Ishikawa (cell line): ENCODE results near the genes THRAP3, LSM10 and YRDC.

DNA sequence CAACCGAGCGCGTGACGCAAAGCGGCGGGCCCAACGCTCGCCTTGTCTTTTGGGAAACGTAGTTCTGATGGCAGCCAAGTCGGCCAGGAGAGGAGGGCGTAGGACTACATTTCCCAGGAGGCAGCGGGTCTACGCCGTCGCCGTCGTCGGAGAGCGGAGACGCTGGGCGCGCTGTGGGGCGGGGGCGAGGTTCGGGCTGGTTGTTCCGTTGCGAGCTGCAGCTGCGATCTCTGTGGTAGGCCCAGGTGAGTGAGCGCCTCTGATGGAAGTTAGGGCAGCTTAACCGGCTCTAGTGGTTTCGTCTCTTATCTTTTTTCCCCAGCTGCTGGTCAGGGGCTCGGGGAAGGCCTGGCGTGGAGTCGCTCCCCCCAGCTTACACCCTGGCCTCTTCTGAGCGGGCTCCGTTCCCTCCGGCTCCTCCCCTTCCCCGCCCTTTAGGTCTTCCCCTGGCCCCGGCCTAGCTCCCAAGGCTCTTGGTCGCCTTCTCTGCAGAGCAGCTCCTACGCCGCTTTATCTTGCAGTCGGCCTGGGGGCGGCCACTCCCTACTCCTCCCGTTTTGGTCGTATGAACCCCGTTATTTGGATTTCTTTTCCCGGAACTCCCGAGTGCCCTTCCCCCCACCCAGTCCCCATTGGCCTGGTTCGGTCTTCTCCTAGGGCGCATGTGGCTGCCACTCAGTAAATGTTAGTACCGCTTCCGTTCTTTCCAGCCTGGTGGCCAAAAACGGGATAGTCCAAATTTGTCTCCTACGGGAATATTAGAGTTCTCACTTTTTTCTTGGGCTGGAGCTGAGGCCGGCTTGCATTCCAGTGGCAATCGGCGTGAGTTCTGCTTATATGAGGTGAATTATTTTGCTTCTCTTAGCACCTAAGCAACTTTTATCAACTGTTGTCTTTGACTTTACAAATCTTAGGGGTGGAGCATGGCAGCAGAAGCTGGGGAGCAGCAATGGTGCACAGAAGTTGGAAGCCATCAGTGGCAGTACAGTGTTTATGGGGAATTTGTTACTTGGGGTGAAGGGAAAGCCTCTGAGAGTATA, at the start of gene THRAP3:
TSS of gene THRAP3 (plus strand) at position 183 of the 1,040 bp plus-strand sequence.
- RRBS: under 1% methylated on average over 8 of the region's 58 CpGs

GRCh38 chr1:36286356-36287483, 19.4 kb upstream of the SH3D21 start:
- RRBS: 96% methylated on average over 6 of the region's 33 CpGs

- RRBS: no CpG with 5 or more reads among the region's 4 CpGs
These were observed 5.4 kb upstream of the SH3D21 start for GRCh38 chr1:36300728-36301200.

DNA sequence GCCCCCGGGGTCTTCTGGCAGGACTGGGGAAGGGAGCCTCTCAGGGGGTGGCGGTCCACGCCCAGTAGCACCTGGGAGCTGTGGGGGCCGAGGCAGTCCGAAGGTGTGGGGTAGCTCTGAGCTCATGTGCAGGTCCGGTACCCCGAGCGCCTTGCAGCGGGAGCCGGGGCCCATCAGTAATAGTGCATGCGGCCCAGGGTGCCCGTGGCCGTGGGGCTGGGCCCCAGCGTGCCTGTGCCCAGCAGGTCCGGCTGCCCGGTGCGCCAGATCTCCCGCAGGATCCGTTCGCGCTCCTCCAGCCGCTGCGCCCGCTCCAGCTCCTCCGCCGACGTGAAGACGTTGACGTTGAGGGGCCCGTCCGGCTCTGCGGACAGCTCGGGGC, 1.3 kb downstream of the EVA1B start:
- RRBS: 94% methylated on average over 16 of the region's 33 CpGs

- RRBS: no CpG with 5 or more reads among the region's 8 CpGs
These were observed 18.2 kb downstream of the STK40 start for GRCh38 chr1:36367406-36368117.

GRCh38 chr1:36384444-36384808, 1.3 kb downstream of the STK40 start:
- RRBS: no CpG with 5 or more reads among the region's 2 CpGs

- RRBS: 1% methylated on average over 36 of the region's 65 CpGs
These were observed at the start of gene LSM10 for GRCh38 chr1:36397142-36398332. Gene LSM10 (minus strand): TSS chr1:36397908.

GRCh38 chr1:36472908-36473253, 8.7 kb upstream of the MRPS15 start:
- RRBS: no CpG with 5 or more reads among the region's 2 CpGs

GRCh38 chr1:36703713-36704115, 221.0 kb upstream of the CSF3R start:
- RRBS: no CpG with 5 or more reads among the region's 14 CpGs

- RRBS: no CpG with 5 or more reads among the region's 7 CpGs
These were observed 10.9 kb downstream of the ZC3H12A start for GRCh38 chr1:37485094-37485962.

GRCh38 chr1:37548888-37549661, 5.0 kb downstream of the SNIP1 start:
- RRBS: no CpG with 5 or more reads among the region's 9 CpGs

DNA sequence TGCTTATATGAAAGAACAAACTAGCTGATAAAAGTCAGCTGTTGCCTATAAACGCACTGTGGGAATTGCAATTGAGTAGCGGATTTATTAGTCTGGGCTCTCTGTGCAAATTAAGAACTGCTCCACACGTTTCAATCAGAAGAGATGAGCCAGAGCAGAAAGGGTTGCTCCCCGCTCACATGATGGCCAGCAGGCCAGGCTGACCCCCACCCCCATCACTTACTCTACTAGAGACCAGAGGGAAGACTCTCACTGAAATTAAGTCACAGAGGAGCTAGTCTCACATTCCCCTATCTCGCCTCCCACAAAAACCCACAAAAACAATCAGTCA, 13.6 kb downstream of the C1orf109 start:
- RRBS: no CpG with 5 or more reads among the region's 5 CpGs

DNA sequence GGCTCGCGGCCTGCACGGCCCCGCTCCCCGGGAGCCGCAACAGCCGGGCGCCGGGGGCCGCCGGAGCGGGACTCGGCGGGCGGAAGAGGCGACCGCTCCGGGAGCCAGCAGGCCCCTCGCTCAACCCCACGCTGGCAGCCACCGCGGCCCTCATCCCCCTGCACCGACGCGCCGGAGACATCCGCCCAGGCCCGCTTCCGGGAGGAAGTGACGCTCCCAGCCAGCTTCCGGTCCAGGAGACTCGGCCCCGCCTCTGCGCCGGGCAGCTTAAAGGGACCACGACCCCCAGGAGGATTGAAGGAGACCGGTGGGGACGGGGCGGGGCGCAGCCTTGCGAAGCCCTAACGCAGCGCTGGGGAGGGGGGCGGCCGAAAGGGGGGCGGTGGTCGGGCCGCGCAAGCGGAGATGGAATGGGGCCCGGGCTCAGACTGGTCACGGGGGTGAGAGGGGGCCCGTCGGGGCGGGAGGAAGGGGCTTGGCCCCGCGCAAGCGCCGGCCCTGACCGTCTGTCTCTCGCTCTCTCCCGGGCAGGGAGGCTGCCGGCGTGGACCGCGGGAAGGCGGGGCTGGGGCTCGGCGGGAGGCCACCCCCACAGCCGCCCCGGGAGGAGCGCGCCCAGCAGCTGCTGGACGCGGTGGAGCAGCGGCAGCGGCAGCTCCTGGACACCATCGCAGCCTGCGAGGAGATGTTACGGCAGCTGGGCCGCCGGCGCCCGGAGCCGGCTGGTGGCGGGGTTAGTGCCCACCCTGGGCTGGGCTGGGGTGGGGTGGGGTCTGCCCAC, at the start of gene YRDC:
TSS of gene YRDC (minus strand) at position 209 of the 781 bp plus-strand sequence.
- RRBS: 1% methylated on average over 50 of the region's 86 CpGs

GRCh38 chr1:37808781-37810030, 1.2 kb upstream of the YRDC start:
- RRBS: 13% methylated on average over 4 of the region's 19 CpGs

GRCh38 chr1:37857147-37857827, 2.1 kb downstream of the MTF1 start:
- RRBS: no CpG with 5 or more reads among the region's 11 CpGs

DNA sequence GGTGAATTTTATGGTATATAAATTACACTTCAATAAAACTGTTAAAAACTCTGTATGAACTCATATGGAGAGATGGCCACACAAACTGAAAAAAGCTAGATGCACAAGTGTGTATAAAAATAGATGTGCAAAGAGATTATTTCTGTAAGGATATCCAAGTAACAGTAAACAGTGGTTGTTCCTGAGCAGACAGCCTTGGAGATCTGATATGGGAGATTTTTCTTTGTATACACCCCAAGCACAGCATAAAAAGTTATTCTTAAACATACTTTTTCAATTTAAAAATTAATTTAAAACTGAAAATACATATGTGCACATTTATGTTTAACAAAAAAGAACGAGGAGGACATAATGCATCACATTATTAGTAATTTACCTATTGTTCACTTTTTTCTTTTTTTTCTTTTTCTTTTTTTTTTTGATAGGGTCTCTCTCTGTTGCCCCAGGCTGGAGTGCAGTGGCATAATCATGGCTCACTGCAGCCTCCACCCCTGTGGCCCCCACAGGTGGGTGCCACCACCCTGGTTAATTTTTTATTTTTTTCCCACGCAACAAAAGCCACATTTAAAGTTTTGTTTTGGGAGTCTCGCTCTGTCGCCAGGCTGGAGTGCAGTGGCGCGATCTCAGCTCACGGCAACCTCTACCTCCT, 2.2 kb upstream of the SF3A3 start:
- RRBS: no CpG with 5 or more reads among the region's 7 CpGs

DNA sequence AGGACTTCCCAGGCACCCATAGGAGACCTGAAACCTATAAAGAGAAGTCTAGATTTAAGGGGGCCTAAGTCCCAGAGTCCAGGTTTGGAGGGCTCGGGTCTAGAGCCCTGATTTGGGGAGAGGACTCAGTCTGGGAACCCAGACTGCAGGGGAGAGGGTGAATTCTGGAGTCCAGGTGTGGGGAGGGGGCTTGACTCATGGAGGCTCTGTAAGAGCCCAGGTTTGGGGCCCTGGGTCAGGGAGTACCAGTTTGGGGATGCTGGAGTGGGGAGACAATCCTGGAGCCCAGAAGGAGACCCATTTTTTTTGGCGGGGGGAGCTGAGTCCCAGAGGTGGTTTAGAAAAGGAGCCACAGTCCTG, 7.2 kb upstream of the SF3A3 start:
- RRBS: no CpG with 5 or more reads among the region's 2 CpGs

DNA sequence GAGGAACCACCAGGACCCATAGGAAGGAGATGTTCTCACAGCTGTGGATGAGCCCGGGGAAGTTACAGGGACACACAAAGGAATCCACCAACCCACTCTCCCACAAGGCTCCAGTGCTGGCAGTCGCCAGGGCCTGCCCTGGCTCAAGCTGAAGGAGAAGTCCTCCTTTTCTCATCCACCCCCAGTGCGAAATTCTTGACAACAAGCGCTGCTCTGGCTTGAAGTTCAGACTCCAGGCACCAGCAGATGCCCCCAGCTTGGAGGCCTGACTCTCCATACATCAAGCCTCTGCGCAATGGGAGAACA, 4.5 kb downstream of the FHL3 start:
- RRBS: no CpG with 5 or more reads among the region's 5 CpGs

DNA sequence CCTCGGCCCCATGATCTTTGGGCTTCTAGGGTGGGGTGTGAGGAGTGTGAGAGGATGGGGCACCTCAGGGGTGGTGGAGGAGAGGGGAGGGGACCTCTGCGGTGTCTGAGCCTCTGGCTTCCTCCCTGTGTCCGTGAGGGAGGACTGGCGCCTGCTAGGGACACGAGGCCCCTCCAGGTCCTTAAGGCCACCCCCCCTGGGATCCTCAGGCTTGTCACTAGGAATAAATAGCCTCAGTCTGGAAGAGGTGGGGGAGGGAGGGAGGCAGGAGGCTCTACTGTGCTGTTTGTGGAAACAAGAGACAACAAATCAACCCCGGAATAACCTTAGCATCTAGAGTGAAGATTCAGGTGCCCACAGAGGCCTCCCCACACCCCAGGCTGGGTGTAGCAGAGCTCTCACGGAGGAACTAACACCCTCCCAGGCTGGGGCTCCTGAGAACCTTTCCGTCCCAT, 896 bp upstream of the FHL3 start:
- RRBS: no CpG with 5 or more reads among the region's 8 CpGs